Choroid plexus epithelial cell (primary cell): ENCODE measurements around a stretch of chr20.

- RRBS: no CpG with 5 or more reads among the region's 20 CpGs
These were observed 5.8 kb upstream of the SLCO4A1 start for GRCh38 chr20:62636433-62636956.

- RRBS: 96% methylated on average over 3 of the region's 8 CpGs
These were observed 13.0 kb downstream of the SLCO4A1 start for GRCh38 chr20:62655346-62655586.

- RRBS: no CpG with 5 or more reads among the region's 9 CpGs
These were observed 25.8 kb downstream of the SLCO4A1 start for GRCh38 chr20:62668108-62668464.

DNA sequence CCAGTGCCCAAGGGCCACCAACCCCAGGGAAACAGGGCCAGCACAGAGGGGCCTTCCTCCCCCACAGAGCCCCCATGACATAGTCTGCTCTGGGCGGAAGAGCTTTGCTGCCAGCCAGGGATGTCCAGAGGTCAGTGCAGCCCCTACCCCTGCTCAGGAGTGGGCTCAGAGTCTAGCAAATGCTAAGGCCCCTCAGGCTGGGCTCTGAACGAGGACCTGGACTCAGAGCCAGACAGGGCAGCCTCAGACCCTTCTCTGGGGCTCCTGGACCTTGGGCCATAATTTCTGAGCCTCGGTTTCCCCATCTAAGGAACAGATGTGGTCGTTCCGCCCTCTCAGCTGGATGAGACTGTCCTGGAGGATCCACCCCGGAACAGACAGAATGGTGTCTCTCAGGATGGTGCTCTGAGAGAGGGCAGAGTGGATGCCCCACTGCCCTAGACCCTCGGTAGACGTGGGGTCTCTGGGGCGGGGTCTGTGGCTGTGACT is 34.3 kb upstream of the MRGBP start:
- RRBS: no CpG with 5 or more reads among the region's 9 CpGs

DNA sequence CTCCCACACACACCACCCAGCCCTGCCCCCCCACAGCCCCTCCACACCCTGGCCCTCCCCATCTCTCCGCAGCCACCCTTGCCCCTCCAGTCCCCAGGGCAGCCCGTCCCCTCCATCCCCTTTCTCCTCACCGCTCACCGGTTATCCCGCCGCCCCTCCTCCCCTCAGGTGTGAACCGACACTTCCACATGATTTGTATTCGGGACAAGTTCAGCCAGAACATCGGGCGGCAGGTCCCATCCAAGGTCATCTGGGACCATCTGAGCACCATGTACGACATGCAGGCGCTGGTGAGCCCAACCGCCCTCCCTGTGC is 626 bp downstream of the MRGBP start:
- RRBS: no CpG with 5 or more reads among the region's 13 CpGs

DNA sequence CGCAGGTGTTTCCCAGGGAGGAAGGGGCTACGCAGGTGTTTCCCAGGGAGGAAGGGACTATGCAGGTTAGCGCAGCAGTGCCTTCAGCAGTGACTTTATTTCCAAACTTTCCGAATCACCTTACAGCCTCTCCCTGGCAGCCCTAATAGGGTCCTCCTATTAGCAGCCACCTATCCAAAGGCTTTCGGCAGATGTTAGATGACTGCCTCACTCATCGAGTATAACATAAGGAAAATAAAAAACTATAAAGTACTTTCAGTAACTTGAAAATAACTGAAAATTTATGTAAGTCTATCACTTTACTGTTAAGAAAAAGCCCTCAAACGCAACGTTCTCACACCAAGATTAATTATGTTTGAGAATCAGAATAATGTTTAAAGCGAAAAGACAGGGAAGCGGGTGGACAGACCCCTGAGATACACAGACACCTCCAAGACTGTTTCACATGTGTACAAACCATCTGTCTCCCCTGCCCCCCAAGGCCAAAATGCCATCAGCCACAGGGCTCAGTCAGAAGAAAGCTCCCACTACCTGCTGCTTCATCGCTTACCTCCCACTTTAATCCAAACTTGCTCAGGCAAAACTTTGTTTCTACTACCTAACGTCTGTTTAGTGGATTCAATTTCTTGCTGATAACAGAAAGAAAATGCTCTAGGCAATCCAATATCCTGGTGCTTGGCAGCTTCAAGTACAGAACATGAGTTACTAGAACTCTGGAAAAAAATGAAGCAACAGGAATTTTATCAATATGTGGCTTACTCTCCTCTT is 2.6 kb downstream of the TCFL5 start:
- RRBS: no CpG with 5 or more reads among the region's 12 CpGs

DNA sequence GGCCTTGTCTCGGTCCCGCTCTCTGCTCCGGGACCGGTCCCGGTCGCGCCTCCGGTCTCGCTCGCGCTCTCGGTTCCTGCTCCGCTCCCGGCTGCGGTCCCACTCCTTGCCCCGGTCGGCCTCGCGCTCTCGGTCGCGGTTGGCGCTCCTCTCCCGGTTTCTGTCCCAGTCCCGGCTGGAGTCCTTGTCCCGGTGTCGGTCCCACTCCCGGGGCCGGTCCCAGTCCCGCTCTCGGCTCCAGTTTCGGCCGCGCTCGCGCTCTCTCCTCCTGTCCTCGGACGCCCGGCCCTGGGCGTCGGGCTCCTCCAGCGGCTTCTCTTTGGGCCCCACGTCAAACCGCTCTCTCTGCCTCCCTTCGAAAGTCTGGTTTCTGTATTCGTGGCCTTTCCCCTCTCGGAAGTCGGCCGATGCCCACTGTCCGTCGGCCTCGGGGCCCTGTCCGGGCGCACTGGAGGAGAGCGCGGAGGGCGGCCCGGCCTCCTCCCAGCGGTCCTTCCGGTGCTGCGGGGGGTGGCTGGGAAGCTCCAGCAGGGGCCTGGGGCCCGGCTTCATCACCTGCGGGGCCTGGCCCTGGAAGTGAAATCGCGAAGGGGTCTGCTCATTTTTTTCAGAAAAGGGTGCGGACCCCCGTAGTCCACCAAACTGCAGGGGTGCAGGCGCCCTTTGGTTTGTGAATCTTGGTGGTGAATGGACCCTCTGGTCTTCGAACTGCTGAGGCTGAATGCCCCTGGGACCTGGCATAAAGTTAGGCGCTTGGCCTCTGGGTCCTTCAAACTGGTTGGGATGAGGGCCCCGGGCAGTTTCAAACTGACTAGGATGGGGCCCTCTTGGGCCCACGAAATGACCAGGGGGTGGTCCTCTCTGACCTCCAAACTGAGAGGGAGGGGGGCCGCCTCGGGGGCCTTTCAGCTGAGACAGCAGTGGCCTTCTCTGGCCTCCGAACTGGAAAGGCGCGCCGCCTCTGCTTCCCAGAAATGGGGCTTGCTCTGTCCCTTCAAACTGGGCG is 18.0 kb upstream of the TCFL5 start:
- RRBS: 56% methylated on average over 27 of the region's 79 CpGs

GRCh38 chr20:62897995-62898445 is 28.3 kb downstream of the DIDO1 start:
- RRBS: no CpG with 5 or more reads among the region's 11 CpGs

DNA sequence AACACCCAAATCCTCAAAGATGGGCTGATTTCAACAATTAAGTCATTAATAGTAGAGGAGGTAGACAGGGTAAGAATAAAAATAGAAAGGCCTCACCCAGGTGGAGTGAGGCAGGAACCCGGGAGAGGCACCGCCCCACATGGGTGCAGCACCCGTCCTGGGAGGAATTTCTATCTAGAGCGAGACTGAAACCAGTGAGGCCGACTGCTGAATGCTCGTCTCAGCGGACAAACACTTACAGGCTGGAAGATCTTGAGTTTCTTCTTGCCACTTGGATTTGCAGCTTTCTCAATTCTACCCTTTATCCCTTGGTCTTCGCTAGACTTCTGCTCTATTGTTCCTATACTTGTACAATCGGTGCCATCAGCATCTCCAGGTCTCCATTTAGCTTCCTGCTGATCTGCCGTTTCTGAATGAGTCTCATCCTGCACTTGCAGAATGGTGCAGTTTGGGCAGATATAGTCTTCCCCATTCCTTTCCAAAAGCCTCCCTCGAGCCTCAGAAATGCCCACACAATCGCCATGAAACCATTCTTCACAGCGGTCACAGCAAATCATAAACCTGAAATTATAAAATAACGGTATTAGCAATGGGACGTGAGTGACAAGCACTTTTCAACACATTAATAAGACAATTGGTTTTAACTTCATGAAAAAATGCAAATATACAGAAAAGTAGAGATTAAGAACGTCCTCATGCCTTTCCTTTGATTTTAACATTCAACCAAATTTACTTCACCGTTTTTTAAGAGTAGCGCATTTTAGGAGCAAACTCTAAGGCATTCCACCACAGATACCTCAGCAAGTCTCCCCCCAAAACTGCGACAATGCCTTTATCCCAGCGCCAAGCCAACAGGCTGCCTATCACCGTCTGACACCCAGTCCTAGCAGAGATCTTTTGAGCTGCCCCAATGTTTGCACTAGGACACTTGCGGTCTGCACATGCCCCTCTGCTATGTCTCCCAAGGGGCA is 16.6 kb downstream of the DIDO1 start:
- RRBS: no CpG with 5 or more reads among the region's 22 CpGs

GRCh38 chr20:62913982-62914643 is 12.2 kb downstream of the DIDO1 start:
- RRBS: no CpG with 5 or more reads among the region's 11 CpGs

DNA sequence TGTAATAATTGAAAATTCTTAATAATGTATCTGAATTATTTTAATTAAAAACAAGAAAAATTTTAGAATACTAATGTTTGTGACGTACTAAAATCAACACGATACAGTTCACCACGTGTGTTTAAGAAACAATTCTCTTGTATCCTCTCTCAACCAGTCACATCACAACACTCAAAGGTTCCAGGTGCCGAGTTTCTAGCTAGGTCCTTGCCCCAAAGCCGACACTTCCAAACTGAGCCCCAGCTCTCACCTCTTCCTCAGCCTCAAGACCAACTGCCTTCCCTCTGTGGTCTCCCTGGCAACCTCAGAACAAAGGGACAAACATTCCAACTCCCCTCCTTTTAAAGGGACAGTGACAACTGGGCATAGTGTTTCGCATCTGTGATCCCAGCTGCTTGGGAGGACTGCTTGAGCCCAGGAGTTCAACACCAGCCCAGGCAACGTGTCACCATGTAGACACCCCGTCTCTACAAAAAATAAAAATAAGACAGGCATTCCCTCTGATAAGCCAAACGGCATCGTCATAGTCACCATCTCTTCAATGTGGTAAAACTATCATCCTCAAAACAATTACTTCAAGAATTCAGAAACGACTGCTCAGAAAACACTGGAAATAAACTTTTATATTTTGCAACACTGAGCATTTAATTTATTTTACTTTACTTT is 11.3 kb downstream of the DIDO1 start:
- RRBS: no CpG with 5 or more reads among the region's 11 CpGs

- RRBS: 13% methylated on average over 3 of the region's 9 CpGs
These were observed 3.0 kb downstream of the DIDO1 start for GRCh38 chr20:62923348-62923755.

- RRBS: no CpG with 5 or more reads among the region's 6 CpGs
These were observed 2.1 kb downstream of the SLC17A9 start for GRCh38 chr20:62954588-62954969.

DNA sequence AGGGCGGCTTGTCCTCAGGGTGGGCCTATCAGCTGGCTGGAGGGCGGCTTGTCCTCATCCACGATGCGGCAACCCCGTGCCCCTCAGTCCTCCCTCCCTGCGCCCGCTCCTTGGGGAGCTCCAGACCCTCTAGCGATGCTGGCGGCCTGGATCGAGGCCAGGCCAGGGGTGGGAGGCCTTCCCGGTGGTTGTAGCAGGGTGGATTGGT is 8.7 kb downstream of the SLC17A9 start:
- RRBS: no CpG with 5 or more reads among the region's 11 CpGs

DNA sequence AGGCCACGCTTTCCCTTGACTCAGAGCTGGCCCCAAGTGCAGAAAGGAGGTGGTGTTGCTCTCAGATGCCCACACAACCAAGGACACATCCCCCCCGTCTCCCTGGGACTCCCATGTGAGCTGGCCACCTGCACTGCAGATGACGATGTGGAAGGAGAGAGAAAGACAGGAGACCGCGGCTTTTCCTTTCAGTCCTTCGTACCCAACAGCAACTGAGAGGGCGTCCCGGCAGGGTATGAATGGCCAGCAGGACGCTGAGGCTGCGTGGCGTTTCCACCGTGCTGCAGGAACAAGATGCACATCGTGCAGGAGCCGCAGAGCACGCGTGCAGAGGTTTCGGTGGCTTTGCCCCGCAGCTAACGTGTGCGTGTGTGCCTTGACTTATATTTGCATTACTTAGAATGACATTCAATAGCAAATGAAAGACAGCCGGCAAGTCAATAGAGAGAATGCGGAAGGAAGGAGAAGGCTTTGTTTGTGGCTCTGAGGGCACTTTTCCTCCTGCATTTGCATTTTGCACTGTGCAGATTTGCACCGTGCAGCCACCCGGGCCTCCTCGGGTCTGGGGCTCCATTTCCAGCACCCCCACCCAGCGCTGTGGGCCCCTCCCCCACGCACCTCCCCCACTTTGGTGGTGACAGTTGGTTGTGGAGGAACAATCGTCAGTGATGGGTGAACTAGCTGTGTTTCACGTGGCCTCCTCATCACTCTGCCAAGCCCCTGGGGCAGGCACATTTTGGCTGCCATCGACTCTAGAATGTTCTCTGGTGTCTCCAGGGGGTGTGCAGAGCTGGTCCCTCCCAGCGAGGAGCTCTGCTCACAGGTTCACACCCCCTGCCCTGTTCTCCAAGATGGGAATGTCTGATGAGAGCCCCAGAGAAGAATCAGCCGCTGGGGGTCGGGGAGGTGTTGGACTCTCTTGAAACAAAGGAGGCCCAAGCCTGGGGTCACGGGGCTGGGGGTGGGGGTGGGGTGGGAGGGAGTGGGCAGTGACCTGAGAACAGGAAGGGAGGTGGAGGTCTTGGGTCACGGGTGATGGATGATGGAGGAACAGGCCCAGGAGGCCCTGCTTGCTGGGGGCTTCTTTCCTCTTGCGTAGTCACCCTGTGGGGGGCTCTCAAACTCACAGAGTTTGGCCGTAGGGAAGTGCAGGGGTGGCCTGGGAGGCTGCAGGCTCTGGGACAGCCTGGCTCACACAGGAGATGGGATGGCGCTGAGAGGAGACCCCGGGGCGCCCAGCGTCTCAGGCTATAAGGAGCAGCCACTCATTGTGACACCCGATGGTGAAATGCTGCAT is 26.6 kb upstream of the BHLHE23 start:
- RRBS: no CpG with 5 or more reads among the region's 42 CpGs

GRCh38 chr20:63064227-63064911 is 57.6 kb upstream of the BHLHE23 start:
- RRBS: 46% methylated on average over 3 of the region's 28 CpGs

GRCh38 chr20:63102978-63103593 is 96.3 kb upstream of the BHLHE23 start:
- RRBS: 2% methylated on average over 8 of the region's 32 CpGs

GRCh38 chr20:63276240-63276788 is 3.7 kb downstream of the ARFGAP1 start:
- RRBS: no CpG with 5 or more reads among the region's 14 CpGs

DNA sequence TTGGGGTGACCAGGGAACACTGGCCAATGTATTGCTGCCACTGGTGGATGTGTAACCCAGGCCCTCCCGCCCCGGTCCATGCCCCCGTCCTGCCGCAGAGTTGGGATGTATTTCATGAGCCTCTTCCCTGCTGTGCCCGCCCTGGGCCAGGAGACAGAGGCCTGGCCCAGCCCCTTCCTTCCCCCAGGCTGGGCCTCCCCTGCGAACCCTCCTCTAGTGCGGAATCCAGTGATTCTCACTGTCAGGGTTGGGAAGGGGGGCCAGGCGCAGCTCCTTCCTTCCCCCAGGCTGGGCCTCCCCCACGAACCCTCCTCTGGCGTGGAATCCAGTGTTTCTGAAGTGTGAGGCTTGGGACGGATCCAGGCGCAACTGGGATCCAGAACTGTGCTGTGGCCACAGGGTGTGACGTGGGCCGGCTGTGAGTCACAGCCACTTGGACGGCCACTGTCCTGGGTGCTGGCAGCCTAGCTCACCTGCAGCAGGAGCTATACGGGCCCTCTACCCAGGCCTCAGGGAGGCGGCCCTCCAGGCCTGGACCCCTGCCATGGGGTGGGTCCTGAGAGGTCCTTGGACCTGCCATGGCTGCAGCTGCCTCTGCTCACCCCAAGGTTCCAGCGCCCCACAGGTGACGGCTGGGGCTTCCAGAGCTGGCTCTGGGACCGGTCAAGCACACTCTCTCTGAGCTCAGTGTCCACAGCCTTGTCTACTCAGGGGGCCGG is 28.3 kb downstream of the COL20A1 start:
- RRBS: no CpG with 5 or more reads among the region's 21 CpGs

GRCh38 chr20:63434648-63435229 is 37.7 kb downstream of the KCNQ2 start:
- RRBS: no CpG with 5 or more reads among the region's 29 CpGs